Transverse colon (tissue), 4 donors: ENCODE measurements around a stretch of chr3.

DNA sequence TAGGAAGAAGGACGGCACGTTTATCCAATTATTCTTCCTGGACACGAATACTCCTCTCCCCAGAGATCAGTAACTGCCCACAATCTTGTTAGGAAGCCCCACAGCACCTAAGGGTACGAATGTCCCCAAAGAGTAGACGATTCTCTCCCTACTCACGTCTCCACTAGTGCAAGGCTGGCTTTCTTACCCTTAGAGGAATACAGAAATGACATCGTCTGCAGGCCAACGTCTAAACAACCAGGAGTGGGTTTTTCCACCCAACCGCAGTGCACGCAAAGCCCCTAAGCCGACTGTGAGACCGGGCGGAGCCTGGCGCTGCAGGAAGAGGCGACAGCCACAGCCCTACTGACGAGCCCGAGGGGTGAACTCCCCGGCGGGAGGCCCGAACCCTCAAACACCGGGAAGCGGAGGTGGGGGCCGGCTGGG is 295 bp downstream of the CEP19 start:
- PRO-cap = bidirectional peak, plus-strand start at position 295 of the sequence, minus-strand start at position 165 of the sequence
- RAMPAGE, long total RNA, 4 experiments = no peak in any of the 4 experiments

- PRO-cap = no peak
- RAMPAGE, long total RNA, 4 experiments = start-site peak on the plus strand in 1 of 4 experiments, at chr3:196792627-196792861 at its widest, 6 reads per replicate
Measured at GRCh38 chr3:196792507-196793769, 53.3 kb downstream of the PAK2 start.

- PRO-cap = no peak
- RAMPAGE, long total RNA, 4 experiments = no peak in any of the 4 experiments
Measured at GRCh38 chr3:196890076-196890903, 22.6 kb downstream of the SENP5 start.

GRCh38 chr3:197090631-197091400 is 61.2 kb upstream of the MELTF start:
- PRO-cap = no peak
- RAMPAGE, long total RNA, 4 experiments = start-site peak on the minus strand in 2 of 4 experiments, at chr3:197090916-197091044 at its widest, 18 to 26 reads per replicate

DNA sequence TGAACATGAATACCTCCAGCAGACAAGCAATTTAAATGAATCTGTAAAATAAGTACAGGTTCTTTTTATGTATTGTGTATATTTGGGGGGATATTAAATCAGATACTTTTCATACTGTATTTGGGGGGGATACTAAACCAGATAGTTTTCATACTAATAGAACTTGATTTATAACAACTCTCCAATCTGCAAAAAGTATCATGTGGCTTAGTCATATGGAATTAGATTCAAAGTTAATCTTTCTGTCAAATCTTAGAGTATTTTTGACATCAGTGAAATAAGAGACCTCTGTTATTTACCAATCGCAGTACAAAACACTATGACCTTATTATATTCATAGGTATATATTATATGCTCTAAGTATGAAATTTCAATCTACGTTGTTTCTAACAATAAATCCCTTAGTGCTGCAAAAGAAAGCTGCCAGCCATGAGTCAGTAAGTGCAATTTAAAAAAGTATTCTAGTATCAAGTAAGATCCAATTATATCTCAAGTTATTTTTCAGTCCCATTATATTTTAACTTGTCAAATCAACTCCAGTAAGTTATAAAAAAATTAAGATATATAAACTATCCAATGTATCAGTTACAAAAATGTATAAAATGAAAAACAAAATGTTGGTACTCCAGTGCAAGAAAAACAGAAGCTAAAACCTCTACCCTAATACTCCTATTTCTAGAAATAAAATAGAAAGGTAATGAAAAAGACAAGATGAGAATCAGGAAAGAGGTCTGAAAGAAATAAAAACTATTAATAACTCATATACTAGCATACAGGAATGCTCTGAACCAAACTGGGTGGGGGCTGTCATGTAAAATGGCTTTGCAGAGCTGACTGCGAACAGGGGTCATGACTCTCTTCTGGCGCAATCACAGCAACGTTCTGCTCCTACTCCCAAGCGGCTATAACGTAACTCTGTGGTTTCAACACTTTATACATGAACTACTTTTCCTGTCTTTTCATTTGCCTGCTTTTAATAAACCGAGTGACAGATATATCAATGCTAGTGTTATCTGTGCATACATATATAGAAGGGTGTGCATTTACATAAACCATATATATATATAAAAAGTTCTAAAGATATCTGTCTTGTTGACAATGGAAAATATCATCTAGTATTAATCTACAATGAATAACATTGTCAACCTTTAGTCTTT is 117.0 kb downstream of the DLG1 start:
- PRO-cap = no peak
- RAMPAGE, long total RNA, 4 experiments = start-site peak on the minus strand in 1 of 4 experiments, centred at position 1,028 of the sequence, 8 reads per replicate

DNA sequence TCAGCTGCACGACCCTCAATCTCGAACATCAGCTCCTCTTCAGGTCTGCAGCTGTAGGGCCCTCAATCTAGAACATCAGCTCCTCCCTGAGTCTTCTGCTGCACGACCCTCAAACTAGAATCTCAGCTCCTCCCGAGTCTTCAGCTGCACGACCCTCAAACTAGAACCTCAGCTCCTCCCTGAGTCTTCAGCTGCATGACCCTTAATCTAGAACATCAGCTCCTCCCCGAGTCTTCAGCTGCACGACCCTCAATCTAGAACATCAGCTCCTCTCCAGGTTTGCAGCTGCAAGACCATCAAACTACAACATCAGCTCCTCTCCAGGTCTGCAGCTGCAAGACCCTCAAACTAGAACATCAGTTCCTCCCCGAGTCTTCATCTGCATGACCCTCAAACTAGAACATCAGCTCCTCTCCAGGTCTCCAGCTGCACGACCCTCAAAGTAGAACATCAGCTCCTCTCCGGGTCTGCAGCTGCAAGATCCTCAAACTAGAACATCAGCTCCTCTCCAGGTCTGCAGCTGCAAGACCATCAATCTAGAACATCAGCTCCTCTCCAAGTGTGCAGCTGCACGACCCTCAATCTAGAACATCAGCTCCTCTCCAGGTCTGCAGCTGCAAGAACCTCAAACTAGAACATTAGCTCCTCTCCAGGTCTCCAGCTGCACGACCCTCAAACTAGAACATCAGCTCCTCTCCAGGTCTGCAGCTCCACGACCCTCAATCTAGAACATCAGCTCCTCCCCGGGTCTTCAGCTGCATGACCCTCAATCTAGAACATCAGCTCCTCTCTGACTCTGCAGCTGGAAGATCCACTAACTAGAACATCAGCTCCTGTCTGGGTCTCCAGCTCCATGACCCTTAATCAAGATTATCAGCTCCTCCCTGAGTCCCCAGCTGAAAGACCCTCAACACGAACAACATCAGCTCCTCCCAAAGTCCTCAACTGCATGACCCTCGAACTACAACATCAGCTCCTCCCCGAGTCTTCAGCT is 84.5 kb upstream of the BDH1 start:
- PRO-cap = no peak
- RAMPAGE, long total RNA, 4 experiments = start-site peak on the minus strand in 2 of 4 experiments, centred at positions 99 to 792 of the sequence, 15 to 24 reads per replicate

DNA sequence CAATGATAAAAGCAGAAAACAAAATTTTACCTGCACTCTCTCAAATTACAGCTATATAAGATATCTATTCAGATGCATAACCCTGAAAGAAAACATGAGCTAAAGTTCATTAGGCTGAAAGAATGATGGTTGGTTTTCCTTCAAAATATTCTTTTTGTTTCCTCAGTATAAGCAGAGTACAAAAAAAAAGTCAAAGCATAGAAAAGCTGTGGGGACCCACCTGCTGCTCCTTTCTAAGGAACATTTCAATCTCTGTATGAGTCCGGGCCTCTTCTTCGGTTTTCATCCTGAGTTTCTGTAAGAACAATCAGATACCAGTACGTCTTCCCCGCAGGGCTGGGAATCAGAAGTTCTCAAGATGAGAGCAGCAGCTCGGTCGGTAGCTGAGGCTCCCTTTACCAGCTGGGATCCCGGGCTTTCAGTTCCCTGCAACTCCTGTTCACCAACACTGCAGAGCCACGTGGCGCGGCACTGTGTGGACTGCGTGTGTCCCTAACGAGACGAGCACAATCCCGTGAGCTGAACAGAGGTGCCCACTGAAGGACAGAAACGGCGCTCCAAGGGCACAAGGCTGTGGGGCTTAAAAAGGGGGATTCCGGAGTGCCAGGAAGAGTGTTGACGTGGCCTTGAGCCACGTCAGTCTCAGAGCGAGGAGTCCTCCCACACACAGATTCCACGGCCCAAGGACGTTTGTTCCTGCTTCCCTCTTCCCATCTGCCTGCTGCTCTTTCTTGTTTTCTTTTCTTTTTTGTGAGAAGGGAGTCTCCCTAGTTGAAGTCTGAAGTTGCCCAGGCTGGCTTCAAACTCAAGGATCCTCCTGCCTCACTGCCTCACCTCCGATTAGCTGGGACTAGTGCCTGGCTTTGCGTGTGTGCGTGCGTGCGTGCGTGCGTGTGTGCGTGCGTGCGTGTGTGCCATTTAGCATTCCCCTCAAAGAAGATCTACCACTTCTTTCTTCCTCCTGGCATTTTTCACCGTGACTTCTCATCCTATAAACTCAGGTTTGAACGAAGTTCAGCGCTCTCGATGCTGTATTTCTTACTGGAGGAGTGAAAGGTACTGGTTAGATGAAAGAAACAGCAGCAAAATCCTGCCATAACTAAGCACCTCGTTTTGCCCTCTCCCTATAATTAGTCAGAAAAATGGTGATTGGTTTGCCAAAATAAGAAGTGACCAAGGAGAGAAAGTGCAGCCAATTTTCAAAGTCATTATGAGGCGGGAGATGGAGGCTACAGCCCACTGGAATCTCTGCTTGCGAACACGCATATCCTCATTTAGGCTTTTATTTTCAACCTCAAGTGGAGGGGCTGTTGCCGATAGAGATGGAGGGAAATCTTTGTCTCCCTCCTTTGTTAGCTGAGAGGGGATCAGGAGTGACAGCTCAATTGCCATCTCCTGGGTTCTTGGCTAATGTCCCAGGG is 37.0 kb upstream of the RPL35A start:
- PRO-cap = unidirectional peak, plus-strand start at position 639 of the sequence; bidirectional peak, plus-strand start at position 921 of the sequence, minus-strand start at position 842 of the sequence
- RAMPAGE, long total RNA, 4 experiments = start-site peak on the minus strand in 1 of 4 experiments, centred at position 991 of the sequence, 19 reads per replicate

GRCh38 chr3:197957506-197958305 is 2.1 kb downstream of the IQCG start:
- PRO-cap = no peak
- RAMPAGE, long total RNA, 4 experiments = no peak in any of the 4 experiments